Bronchus fibroblast of lung (primary cell): ENCODE measurements around a stretch of chr11.

DNA sequence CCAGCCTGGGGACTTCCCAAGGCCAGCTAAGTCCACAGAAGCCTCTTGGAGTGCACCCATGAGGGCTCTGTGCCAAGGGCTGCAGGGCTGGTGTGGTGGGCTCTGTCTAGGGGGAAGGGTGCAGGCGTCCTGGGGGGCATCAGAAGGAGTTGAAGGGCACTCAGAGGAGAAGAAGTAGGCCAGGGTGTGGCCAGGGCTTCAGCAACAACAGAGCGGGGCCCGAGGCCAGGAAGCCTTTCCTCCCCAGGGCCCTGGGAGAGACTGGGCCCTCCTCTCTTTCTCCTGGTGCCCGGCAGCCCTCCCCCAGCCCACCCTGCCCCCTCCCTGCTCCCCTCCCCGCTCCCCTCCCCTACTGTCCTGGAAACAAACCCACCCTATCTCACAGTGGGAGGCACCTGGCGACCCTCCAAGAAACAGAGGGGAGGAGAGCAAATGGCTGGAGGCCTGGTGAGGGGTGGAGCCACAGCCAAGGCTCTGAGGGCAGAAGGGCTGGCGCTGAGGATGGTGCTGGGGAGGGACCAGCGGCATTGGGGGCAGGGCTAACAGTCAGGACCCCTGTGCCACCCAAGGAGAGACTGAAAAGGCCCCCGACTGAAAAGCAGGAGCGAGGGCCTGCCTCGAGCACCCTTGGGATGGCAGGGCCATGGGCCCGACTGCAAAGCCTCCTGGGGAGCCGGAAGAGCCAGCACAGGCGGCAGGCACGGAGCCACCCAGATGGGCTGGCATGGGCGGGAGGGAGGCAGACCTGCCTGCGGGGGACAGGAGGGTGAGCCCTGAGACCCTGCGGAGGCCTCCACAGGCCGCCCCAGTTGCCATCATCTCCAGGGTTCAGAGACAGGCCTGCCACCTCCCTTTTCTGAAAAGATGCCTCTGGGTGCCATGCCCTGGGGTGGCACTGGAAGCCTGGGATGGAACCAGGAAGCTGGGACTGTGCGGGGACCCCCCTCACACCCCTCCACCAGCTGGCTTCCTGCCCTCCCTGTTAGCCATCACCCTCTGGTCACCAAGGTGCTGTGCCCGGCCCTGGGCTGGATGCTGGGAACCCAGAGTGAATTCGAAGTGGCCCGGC lies 13.4 kb downstream of the TSPAN32 start:
- RAMPAGE, long total RNA: no peak

DNA sequence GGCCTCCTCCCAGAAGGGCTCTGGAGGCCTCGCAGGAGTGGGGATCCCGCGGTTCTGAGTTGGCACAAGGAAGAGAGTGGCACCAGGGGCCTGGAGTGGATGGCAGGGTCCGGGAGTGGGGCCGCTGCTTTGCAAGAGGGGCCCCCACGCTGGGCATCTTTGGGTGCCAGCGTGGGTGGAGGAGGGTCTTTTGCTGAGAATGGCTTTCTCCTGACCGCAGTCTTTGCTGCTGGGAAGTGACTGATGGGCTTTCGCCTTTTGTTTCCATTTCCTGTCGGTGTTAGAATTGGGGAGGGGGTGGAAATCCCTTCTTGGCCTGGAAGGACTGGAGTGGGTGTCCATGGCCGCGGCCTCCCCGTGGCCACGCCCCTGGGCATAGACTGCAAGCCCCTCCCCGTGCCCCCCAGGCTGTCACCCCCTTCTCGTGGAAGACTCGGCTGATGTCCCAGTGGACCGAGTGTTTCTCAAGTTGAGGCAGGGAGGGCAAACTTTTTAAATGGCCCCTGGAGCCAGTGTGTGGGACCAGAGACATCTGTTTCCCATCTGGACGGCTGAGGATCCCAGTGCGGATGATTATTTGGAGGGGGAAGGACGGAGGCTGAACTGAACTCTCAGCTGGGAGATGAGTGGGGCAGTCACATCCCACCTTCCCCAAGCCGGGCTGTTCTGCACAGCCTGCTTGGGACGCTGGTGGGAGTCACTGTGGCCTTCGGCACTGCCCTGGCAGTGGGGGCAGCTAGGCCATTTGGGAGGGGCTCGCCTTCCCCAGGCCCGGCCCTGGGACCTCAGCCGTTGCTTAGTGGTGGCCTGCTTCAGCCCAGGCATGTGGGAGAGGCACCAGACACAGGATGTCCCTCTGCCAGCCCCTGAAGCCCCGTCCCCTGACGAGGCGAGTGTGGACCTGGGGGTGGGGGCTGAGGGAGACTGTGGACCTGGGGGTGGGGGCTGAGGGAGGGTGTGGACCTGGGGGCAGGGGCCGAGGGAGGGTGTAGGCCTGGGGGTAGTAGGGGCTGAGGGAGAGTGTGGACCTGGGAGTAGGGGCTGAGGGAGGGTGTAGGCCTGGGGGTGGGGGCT lies 1.5 kb downstream of the CD81 start:
- RAMPAGE, long total RNA: no peak

DNA sequence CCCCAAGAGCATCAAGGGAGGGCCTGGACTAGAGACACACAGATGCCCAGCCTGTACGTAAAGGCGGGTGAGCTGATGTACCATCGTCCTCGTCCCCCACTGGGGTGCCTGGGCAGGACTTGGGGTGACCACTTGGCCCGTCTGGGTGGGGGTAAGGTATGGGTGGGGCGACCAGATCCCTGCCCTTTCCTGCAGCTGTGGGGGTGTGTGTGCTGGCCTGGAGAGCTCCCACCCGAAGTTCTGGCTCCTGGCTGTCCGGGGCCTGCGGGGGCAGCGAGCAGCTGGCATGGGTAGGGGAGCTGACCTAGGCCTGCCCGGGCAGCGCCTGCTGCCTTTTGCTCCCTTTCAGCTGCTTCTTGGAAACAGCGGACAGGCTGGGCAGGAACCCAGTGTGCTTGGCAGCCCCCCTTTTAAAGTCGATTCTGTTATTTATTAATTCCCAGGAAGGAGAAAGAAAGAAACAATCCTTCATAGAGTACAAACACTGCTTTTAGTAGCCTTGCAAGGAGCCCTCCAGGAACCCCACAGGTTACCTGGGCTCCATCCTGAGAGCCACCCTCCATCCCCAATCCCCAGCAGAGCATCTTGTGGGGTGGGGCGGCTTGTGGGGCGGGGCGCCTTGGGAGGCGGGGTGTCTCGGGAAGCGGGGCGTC lies 6.7 kb downstream of the CD81 start:
- RAMPAGE, long total RNA: no peak

GRCh38 chr11:2390052-2390538 lies 10.5 kb upstream of the TSSC4 start:
- RAMPAGE, long total RNA: no peak

GRCh38 chr11:2393190-2393983 lies 7.2 kb upstream of the TSSC4 start:
- RAMPAGE, long total RNA: no peak

GRCh38 chr11:2393984-2394591 lies 6.5 kb upstream of the TSSC4 start:
- RAMPAGE, long total RNA: no peak

GRCh38 chr11:2474340-2474985 lies 29.7 kb downstream of the KCNQ1 start:
- RAMPAGE, long total RNA: no peak

- RAMPAGE, long total RNA: no peak
Measured at GRCh38 chr11:2655935-2656827, 211.4 kb downstream of the KCNQ1 start.

- RAMPAGE, long total RNA: no peak
Measured at GRCh38 chr11:2669383-2670144, 216.0 kb downstream of the CDKN1C start.

GRCh38 chr11:2681128-2681853 lies 204.3 kb downstream of the CDKN1C start:
- RAMPAGE, long total RNA: no peak

DNA sequence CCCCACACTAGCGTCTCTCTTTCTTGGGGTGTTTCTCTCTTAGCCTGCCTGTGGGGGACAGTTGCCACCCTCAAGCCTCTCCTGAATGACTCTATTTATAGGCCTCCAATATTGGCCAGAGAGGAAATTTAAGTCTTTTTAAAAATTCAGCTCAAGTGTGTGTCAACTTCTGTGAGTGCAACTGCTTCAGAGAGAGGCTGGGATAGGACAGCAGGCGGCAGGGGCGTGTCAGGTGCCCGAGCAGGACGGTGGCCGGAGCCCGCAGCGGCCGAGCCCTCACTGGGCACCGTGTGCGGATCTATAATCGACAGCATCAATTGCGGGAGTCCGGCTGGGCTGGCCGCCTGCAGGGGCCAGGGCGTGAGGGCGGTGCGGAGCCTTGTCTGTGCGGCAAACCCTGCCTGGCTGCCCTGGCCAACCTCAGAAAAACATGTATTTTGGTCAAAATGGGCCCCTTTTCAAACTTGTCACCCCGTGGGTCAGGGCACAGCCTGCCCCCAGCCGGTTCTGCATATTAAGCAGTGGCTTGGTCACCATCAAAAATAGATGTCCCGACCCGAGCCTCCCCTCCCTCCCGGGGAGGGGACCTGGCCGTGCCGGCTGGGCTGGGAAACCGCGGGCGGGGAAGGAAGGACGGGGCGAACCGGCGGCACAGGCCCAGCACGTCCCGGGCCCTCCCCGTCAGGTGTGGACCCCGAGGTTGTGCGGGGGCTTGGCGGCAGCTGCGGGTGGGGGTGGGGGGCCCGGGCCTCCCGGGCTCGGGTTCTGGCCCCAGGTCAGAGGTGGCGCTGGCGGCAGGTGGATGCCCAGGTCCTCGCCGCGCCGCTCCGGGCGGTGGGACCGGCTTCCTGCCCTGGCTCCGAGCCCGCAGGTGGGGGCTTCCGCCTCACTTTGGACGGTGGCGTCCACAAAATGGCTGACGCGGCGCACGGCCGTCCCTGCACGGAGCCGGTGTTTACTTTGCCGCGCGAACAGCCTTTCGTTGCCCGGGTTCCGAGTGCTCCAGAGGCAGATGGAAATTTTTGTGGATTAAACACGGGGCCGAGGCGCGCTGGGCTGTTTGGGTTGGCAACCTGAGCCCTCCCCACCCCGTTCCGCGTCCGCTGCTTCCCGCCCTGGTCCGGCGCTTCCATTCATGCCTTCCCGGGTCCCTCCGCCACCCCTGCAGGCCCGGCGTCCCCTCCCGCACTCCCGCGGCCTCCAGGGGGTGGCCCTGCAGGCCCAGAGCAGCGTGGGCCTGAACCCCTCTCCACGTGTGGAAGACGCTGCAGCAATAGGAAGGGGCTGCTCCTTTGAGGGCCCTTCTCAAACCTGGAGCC lies 94.1 kb downstream of the CDKN1C start:
- RAMPAGE, long total RNA: no peak

GRCh38 chr11:2825947-2827125 lies 59.2 kb downstream of the CDKN1C start:
- RAMPAGE, long total RNA: no peak

DNA sequence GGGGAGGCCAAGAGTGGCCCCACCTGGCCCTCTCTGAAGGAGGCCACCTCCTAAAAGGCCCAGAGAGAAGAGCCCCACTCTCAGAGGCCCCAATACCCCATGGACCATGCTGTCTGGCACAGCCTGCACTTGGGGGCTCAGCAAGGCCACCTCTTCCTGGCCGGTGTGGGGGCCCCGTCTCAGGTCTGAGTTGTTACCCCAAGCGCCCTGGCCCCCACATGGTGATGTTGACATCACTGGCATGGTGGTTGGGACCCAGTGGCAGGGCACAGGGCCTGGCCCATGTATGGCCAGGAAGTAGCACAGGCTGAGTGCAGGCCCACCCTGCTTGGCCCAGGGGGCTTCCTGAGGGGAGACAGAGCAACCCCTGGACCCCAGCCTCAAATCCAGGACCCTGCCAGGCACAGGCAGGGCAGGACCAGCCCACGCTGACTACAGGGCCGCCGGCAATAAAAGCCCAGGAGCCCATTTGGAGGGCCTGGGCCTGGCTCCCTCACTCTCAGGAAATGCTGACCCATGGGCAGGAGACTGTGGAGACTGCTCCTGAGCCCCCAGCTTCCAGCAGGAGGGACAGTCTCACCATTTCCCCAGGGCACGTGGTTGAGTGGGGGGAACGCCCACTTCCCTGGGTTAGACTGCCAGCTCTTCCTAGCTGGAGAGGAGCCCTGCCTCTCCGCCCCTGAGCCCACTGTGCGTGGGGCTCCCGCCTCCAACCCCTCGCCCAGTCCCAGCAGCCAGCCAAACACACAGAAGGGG lies 37.4 kb downstream of the CDKN1C start:
- RAMPAGE, long total RNA: no peak

GRCh38 chr11:2869115-2869727 lies 16.4 kb downstream of the CDKN1C start:
- RAMPAGE, long total RNA: no peak

- RAMPAGE, long total RNA: no peak
Measured at GRCh38 chr11:2887037-2887519, 1.5 kb upstream of the CDKN1C start.

- RAMPAGE, long total RNA: no peak
Measured at GRCh38 chr11:2927967-2928743, 1.1 kb downstream of the PHLDA2 start.

- RAMPAGE, long total RNA: no peak
Measured at GRCh38 chr11:2933275-2933876, 4.2 kb upstream of the PHLDA2 start.

- RAMPAGE, long total RNA: no peak
Measured at GRCh38 chr11:3001514-3002074, 9.5 kb upstream of the NAP1L4 start.

DNA sequence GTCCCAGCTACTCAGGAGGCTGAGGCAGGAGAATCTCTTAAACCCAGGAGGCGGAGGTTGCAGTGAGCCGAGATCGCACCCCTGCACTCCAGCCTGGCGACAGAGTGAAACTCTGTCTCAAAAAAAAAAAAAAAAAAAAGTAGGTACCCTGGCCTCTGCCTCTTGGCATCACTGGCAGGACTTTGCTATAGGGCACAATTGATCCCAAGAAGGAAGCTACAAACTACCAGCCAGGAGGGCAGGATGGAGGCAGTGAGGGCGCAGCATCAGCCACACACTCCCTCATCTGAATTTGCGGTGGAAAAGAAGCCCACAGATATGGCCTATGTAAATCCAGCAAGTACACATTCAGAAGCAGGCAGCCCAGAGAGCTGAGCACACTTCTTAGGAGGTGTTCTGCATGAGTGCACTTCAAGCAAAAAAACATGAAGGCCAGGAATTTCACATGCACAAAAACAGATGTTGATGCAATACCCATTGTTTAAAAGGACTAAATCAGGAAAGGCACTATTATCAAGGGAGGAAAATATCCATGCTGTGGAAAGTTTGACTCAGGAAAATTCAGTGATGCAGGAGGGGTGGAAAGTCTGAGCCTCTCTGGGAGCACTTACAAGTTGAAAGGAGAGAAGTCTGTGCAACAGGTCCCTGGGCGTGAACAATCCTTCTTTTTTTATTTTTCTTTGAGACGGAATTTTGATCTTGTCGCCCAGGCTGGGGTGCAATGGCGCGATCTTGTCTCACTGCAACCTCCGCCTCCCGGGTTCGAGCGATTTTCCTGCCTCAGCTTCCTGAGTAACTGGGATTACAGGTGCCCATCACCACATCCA lies 15.7 kb upstream of the CARS1 start:
- RAMPAGE, long total RNA: no peak

DNA sequence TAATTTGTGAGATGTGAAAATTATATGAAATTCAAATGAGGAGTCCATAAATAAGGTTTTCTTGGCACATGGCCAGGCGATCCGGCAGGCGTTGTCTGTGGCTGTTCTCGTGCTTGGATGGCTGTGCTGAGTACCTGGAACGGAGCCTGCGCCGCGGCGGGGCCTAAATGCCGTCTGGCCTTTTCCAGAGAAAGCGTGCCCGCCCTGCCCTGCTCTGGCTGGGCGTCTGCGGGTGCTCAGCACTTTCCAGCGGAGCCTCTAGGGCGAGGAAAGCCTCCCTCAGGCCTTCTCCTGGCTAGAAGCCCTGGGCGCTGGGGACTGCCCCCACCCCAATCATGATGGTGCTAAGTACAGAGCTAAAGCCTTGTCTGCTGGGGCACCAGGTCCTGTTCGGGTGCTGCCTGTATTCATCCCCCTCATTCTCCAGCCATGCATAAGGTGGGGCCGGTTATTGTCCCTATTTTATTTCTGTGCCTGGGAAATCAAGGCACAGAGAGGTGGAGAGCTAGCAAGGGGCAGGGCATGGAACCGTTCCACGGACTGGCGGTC lies 41.7 kb downstream of the OSBPL5 start:
- RAMPAGE, long total RNA: no peak